ENCODE measurements around the genes PTPRF, IPO13, KLF17 and KLF18.

- RRBS: under 1% methylated on average over 28 of the region's 67 CpGs
Observed at GRCh38 chr1:43530600-43531205, at the start of gene PTPRF. Gene PTPRF (plus strand): TSS chr1:43530883.

DNA sequence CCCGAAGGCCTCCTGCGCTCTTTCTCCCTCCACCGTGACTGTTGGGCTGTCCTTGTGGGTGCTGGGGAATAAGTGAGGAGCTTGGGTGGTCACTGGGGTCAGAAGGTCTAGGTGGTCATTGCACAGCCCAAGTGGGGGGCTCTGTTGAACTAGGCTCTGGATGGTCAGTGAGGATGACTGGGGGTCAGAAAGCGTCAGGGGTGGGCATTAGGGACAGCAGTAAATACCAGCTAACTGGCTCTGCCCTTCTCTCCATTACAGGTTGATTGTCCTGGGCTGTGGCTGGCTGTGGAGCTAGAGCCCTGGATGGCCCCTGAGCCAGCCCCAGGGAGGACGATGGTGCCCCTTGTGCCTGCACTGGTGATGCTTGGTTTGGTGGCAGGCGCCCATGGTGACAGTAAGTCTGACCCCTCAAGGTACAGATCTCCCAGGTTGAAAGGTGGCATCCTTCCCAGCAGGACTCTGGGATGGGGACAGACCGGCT, 14.1 kb downstream of the PTPRF start:
- RRBS: no CpG with 5 or more reads among the region's 7 CpGs

DNA sequence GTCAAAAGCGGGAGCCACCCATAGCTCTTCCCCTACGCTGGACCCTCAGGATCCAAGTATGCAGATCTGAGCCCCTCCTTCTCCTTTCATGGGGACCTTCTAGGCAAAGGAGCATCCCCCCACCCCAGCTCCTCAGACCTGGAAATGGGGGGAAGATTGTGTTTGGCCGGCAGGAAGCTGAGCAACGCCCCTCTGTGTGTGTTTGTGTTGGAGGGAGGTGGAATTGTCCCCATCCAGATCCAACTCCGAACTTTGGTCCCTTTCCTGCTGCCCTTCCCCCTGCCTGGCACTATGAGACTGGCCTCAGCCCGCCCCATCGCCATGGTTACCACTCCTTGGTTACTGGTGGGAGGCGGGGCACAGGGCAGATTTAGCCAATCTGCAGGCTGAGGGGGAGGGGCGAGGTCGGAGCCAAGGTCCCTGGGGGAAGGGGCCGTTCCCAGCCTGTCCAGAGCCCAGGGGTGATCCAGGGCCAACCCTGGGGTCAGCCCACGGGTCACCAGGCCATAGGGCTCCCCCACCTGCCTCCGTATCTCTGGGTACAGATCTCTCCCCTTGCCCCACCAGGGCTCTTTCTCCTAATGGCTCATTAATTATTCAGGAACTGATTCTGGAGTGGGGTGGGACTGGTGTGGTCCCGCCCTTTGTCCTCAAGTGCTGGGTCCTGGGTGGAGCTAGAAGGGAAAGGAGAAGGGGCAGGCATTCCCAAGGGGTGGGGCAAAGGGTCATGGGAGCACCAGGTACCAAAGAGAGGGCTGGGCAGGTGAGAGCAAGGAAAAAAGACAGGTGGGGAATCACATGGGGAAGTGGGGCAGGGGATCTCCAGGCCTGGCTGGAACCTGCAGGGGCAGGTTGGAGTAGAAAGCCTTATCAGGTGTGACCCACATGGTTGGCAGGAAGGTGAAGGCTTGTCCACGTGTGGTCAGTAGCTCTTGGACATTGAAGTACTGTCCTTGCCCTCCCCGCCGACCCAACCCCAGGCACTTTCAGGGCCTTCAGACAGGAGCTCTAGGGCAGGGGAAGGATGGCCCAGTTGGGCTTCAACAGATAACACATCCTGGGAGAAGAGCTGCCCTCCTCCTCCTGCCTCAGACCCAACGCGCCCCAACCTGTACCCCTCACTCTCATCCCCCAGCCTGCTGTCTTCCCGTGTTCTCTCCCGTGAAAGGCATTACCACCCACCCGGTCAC, 15.3 kb downstream of the PTPRF start:
- RRBS: no CpG with 5 or more reads among the region's 22 CpGs

DNA sequence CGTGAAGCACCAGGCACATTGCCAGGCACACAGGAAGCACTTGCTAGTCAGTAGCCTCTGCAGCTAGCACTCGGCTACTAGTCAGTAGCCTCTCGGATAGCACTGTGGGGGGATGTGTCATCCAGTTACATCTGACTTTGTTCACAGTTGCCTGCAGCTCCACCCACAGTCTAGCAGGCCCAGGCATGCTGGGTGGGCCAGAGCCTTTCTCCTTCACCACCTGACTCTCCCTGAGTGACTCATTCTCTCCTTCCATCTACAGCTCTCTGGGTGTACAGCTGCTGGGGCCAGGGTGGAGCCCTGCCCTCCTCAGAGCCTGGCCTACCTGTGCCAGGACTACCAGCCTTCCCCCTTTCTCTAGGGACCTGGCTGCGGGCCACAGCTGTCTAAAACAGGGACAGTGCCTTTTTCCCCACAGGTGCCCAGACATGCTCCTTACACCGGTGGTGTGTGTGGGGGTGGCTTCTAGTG, 51.6 kb downstream of the PTPRF start:
- RRBS: 74% methylated on average over 1 of the region's 5 CpGs

GRCh38 chr1:43596173-43597008, 53.6 kb upstream of the KDM4A start:
- RRBS: no CpG with 5 or more reads among the region's 15 CpGs

- RRBS: no CpG with 5 or more reads among the region's 9 CpGs
Observed at GRCh38 chr1:43936961-43937613, 3.5 kb downstream of the ARTN start.

DNA sequence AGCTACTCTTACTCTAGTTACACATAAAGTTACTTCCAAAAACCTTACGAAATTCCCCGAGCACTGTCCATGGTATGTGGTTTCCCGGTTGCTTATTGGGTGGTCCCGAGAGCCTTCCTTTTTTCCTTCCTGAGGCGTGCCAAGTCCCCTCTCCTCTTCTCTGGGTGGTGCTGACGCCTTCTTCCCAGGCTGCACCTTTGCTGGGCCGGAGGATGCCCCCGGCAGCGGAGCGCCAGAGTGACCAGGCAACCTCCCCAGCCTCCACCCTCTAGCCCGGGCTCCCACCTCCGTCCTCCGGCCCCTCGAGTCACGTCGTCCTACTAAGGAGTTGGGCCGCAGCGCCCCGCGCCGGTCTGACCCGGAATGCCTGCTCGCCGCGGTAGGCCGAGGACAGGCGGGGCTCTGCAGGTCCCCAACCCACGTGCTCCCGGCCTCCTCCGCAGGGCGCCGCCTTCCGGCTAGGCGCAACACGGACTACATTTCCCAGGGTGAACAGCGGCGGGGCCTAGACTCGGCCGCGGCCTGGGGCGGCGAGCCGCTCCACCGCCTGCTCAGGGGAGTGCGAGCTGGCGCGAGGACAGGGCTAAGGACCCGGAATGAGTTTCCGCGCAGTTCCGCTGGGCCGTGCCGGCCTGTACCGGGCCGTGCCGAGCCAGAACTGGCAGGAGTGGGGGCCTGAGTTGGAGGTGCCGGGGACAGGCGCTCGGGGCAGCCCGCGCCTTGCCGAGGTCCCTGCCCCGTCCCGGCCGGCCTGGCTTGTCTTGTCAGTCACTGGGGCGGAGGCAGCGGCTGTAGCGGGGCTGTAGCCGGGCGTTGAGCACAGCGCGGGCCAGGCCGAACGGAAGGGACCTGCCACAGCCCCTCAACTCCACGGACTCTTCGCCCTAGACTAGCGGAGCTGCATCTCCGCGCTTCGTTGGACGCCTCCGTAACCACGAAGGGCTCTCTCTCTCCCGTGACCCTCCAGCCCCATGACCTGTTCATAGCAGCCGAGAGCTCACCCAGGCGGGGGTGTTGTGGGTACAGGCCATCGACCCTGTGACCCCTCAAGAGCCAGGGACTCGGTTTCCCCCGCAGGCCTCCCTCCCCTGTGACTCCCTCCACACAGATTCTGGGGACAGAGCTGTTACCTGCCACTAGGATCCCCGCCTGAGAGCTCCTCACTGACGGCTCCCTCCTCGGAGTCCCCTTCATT, at the start of gene IPO13:
TSS of gene IPO13 (plus strand) at position 755 of the 1,195 bp plus-strand sequence.
- RRBS: 1% methylated on average over 46 of the region's 92 CpGs

GRCh38 chr1:43964336-43965003, 5.3 kb upstream of the DPH2 start:
- RRBS: no CpG with 5 or more reads among the region's 11 CpGs

DNA sequence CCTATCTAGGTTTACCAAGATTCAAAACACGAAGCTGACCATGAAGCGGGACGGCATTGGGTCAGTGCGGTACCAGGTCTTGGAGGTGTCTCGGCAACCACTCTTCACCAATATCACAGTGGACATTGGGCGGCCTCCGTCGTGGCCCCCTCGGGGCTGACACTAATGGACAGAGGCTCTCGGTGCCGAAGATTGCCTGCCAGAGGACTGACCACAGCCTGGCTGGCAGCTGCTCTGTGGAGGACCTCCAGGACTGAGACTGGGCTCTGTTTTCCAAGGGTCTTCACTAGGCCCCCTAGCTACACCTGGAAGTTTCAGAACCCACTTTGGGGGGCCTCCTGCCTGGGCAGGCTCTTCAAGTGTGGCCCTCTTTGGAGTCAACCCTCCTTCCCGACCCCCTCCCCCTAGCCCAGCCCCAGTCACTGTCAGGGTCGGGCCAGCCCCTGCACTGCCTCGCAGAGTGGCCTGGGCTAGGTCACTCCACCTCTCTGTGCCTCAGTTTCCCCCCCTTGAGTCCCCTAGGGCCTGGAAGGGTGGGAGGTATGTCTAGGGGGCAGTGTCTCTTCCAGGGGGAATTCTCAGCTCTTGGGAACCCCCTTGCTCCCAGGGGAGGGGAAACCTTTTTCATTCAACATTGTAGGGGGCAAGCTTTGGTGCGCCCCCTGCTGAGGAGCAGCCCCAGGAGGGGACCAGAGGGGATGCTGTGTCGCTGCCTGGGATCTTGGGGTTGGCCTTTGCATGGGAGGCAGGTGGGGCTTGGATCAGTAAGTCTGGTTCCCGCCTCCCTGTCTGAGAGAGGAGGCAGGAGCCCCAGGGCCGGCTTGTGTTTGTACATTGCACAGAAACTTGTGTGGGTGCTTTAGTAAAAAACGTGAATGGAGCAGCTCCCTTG, 864 bp upstream of the CCDC24 start:
- RRBS: no CpG with 5 or more reads among the region's 19 CpGs

- RRBS: no CpG with 5 or more reads among the region's 6 CpGs
Observed at GRCh38 chr1:43992354-43992960, 1.1 kb downstream of the CCDC24 start.

DNA sequence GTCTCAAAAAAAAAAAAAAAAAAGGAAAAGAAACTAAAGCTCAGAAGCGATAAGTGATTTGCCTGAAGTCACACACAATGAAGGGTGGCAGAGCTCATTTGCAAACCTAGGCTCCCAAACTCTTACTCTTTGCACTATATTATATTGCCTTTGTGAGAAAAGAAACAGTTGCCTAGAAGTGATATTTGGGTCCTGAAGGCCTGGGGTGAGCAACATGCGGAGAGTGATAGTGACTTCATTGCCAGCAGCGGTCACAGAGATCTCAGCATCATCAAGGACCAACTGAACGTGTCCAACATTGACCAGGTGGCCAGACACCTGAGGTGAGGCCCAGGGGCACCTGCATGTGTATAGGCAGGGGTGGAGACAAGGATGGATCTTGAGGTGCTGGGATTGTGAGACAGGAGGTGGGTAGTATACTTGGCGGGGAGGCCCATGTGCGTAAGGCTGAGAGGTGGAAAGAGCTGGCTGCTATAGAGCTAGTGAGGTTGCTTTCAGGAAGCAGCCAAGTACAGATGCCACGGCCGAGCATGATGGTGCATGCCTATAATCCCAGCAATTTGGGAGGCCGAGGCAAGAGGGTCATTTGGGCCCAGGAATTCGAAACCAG, 2.3 kb downstream of the CCDC24 start:
- RRBS: no CpG with 5 or more reads among the region's 10 CpGs

GRCh38 chr1:44014928-44015639, 16.2 kb downstream of the SLC6A9 start:
- RRBS: no CpG with 5 or more reads among the region's 7 CpGs

DNA sequence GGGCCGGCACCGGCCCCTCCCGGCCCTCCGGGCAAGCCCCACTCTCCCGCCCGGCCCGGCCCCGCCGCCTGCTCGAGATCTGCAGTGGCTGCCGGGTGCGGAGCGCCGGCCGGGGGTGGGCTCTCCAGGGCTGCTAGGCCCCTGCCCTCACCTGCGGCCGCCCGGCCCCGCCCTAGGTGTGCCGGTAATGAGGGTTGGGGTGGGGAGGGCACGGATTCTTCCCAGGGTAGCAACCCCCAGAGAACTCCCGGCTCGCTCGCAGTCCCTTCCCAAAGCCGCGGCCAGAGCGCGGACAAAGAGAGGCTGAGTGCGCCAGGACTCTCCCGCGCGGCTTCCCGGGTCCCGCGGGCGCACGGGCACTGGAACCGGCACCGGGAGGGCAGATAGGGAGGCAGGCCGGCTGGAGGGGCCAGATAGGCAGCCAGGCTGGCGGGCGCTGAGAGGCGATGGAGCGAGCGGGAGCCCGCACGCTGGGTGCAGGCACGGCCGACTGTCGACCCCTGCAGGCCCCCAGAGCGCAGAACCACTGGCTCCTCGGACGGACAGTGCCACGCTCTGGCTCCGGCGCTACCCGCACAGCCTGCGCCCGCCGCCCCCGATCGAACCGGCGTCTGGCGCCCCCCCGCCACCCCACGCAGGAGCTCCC, 765 bp downstream of the SLC6A9 start:
- RRBS: 2% methylated on average over 29 of the region's 67 CpGs

DNA sequence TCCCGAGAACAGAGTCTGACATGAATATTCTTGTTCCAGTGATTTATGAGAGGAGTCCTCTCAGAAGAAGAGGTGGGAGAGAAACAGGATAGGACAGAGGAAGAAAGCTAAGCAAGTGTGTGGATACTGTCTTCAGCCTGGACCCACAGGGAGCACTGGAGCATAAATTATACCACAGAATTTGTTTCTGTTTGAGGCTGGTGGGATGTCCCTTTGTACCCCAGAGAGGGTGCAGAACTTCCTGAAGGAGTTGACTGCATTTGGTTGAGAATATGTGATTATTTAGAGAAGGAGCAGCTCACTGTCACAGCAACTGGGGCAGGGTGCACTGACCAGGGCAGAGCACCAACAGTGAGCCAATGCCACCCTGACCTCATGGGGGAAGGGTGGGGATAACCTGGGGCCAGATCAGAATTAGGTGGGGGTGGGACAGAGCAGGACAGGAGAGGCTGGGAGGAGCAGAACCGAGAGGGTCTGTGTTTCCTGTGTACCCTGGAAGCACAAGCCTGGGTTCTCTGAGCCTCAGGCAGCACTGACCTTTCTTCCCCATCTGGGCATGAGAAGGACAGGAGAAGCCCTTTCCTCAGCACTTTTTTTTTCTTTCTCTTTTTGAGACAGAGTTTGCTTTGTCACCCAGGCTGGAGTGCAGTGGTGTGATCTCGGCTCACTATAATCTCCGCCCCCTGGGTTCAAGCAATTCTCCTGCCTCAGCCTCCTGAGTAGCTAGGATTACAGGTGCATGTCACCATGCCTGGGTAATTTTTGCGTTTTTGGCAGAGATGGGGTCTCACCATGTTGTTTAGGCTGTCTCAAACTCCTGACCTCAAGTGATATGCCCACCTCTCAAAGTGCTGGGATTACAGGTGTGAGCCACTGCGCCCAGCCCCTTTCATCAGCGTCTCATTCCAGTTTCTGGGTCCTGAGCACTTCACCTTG, 36.4 kb upstream of the SLC6A9 start:
- RRBS: no CpG with 5 or more reads among the region's 7 CpGs

- RRBS: 98% methylated on average over 4 of the region's 37 CpGs
Observed at GRCh38 chr1:44118559-44119367, at the start of gene KLF17. Gene KLF17 (plus strand): TSS chr1:44118821.

GRCh38 chr1:44141465-44141917, at the start of gene KLF18:
Gene KLF18 (minus strand): TSS chr1:44141631.
- RRBS: no CpG with 5 or more reads among the region's 1 CpG

DNA sequence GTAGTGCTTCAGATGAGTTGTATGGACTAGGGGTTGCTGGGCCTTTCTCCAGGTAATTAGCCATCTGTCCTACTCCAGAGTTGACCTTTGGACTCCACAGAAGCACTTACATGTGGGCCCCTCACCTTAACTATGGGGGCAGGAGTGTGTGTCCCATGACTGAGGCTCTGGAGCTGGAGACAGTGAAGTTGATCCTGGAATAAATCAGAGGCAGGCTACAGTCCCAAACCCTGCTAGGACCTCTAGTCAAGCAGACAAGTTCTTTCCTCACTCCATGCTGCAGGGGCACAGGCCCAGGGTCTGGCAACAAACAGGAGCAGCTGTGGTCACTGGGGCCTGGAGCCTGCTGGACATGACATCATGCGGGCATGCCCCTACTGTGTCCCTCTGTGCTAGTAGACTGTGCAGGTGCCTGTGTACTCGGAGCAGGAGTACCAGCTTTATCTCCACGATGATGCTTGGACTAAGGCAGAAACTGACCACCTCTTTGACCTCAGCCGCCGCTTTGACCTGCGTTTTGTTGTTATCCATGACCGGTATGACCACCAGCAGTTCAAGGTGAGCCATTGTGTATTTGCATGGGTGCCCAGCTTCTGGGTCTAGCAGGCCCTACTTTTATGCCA, 4.8 kb downstream of the DMAP1 start:
- RRBS: no CpG with 5 or more reads among the region's 7 CpGs

DNA sequence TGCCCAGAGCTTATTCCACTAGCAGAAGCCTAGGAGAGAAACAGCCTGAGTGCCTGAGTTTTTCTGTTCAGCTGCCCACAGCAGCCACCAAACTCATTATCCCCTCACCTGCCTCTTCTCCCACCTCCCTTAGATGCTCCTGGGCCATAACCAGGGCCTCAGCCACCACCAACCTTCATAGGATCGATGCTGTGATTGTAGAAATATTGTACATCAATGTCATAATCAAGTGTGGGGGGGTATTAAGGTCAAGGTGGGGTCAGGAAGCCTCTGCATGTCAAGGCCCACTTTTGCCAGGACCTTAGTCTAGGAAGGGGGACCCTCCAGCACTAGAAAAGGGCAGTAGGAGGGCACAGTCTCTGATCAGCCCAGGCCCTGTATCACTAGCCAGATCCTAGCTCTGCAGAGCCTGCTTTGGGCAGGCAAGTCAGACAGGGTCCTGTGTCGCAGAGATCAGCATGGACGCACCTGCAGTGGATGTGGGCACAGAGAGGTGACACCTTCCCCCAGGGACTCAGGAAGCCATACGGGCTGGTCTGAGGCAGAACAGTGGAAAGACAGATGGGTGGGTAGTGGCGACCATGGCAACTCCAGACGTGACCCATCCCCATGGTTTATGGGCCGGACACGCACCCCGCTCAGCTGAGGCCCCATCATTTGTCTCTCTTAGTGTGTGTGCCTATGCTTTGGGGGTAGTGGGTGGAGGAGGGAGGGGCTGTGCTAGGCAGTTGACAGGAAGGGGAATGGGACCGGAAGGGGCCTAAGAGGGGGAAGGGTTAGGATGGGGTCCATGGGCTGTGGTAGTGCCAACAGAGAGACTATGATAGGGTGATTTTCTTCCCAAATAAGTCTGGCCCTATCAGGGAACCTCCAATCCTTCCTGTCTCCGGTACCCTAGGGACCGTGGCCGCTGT, 9.6 kb downstream of the DMAP1 start:
- RRBS: 40% methylated on average over 1 of the region's 13 CpGs

- RRBS: no CpG with 5 or more reads among the region's 8 CpGs
Observed at GRCh38 chr1:44329850-44330809, 24.9 kb downstream of the ERI3 start.

- RRBS: no CpG with 5 or more reads among the region's 5 CpGs
Observed at GRCh38 chr1:44368567-44368982, 13.5 kb upstream of the ERI3 start.